Camera-type eye (tissue), 1 donor: ENCODE measurements around the gene C11orf24.

- RAMPAGE, long total RNA = no peak
Measured at GRCh38 chr11:67600250-67600749, 6.4 kb upstream of the NDUFV1 start.

DNA sequence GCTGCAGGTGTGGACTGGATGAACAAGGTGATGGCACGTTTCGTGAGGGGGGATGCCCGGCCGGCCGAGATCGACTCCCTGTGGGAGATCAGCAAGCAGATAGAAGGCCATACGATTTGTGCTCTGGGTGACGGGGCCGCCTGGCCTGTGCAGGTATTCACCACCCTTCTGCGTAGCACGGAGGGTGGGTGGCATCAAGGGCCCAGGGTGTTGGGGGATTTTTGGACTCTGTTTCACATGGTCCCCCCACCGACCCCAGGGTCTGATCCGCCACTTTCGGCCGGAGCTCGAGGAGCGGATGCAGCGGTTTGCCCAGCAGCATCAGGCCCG, 5.3 kb downstream of the NDUFV1 start:
- RAMPAGE, long total RNA = no peak

GRCh38 chr11:67656314-67656791, 5.8 kb upstream of the ACY3 start:
- RAMPAGE, long total RNA = no peak

- RAMPAGE, long total RNA = no peak
Measured at GRCh38 chr11:67711152-67711598, 36.8 kb upstream of the ALDH3B2 start.

DNA sequence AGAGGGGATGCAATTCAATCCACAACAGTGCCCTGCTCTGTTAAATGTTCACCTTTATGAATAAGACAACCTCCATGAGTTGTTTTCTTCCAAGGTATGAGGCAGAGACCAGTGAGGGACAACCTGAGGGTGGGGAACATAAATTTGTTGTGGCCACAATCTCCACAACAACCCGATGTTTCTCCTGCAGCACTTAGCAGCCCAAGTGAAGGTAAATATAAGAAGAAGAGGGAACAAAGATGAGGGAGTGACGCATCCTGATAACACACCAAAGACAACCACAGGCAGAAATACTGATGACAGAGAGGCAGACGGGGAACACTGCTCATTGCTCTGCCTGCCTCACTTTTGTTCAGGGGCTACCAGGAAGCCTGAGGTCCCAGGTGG, 104.7 kb upstream of the ALDH3B2 start:
- RAMPAGE, long total RNA = no peak

- RAMPAGE, long total RNA = no peak
Measured at GRCh38 chr11:68036468-68036661, 2.5 kb upstream of the TCIRG1 start.

GRCh38 chr11:68041032-68042088, 2.5 kb downstream of the TCIRG1 start:
- RAMPAGE, long total RNA = no peak

DNA sequence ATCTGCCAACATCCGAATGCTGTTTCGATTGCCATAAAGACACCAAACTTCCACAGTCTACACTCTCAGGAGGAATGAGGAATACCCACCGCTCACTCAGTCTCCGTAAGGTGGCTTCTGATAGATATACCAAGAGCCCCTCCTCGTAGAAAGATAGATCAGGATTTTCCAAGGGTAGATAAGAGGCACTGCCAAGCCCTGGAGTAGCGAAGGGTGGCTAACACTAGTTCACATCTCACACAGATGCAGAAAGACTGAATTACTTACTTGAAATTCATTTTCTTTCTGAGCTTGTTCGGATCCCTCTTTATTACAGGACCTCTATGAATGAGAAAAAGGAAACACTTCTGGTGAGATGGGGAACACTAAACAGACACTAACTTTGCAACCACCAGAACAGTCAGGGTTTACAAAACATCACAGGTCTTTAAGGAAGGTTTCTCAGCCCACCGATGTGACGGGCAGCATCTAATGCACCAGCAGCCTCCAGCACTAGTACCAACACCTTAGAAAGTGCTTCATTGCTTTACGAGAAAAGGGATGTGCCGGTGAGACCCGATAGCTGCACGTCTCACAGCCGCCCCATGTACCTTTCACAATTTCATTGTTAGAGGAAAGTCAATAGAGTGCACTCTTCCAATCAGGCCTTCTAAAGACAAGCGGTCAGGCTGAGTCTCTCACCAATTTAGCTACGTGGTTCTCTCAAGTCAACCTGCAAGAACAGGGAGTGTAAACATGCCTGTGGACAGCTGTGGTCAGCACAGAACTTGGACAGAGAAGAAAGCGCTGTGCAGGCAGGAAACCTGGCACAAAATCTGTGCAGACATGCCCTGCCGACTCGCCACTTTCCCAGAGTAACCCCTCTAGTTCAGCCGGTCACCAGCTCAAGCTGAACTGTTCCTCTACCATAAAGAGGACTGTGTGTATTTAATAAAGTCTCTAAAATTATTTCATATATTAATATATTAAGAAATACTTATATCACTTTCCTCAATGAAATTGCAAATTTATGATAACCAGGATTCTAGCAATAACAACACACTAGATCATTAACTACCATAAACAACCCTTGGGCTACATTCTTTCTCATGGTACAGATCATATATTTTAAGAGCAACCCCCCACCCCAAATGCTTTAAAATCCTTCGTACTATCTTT, 39.7 kb downstream of the CHKA start:
- RAMPAGE, long total RNA = no peak

DNA sequence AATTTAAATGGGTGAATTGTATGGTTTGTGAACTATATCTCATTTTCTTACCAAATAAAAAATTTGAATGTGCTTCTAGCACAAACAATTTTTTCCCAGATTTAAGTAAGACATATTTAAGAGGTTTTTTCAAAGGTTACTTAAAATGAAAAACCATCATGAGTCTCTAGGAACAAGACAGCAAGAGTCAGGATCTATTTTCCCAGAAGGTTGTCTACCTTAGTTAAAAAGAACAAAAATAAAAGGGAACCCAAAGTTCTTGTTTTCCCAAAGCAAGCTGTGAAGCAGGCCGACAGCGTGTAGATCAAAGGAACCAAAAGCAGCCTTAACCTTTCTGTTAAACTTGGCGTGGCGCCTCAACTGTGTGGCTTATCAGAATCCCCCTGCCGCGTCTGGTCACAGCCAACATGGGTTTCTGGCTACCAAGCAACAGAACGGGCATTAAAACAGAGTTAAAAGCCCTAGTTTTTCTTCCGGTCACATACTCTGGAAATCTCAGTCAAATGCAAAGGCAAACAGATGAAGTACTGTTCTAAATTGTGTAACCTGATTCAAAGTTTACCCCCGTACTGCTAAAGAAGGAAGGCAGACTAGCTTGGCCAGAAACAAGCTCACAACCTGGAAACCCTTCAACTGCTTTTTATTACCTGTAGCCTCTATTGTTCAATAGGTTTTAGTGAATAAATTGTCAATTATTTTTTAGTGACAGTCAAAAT, 21.7 kb downstream of the CHKA start:
- RAMPAGE, long total RNA = no peak

GRCh38 chr11:68120030-68120467, 1.1 kb downstream of the CHKA start:
- RAMPAGE, long total RNA = no peak

DNA sequence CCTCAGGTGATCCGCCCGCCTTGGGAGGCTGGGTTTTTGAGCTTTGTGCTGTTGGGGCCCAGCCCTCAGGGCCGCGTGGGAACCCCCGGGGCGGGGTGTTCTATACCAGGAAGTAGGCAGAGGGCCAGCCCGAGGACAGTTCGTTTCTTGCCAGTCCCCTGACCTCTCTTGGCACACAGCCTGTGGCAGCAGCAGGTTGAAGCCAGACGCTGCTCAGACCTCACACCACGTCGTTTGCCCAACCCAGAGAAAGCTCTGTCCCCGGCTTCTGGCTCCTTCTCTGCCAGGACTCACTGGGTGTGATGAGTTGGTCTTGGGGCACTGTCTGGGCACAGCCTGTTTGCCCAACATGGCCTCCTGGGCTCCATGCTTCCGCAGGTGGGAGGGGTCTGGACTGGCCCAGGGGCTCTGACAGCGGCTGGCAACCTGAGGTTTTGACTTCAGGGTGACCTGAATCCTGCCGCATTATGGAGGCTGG, 25.0 kb upstream of the CHKA start:
- RAMPAGE, long total RNA = no peak

- RAMPAGE, long total RNA = no peak
Measured at GRCh38 chr11:68215181-68215803, 2.2 kb upstream of the KMT5B start.

- RAMPAGE, long total RNA = no peak
Measured at GRCh38 chr11:68259109-68259607, 12.6 kb downstream of the C11orf24 start.

DNA sequence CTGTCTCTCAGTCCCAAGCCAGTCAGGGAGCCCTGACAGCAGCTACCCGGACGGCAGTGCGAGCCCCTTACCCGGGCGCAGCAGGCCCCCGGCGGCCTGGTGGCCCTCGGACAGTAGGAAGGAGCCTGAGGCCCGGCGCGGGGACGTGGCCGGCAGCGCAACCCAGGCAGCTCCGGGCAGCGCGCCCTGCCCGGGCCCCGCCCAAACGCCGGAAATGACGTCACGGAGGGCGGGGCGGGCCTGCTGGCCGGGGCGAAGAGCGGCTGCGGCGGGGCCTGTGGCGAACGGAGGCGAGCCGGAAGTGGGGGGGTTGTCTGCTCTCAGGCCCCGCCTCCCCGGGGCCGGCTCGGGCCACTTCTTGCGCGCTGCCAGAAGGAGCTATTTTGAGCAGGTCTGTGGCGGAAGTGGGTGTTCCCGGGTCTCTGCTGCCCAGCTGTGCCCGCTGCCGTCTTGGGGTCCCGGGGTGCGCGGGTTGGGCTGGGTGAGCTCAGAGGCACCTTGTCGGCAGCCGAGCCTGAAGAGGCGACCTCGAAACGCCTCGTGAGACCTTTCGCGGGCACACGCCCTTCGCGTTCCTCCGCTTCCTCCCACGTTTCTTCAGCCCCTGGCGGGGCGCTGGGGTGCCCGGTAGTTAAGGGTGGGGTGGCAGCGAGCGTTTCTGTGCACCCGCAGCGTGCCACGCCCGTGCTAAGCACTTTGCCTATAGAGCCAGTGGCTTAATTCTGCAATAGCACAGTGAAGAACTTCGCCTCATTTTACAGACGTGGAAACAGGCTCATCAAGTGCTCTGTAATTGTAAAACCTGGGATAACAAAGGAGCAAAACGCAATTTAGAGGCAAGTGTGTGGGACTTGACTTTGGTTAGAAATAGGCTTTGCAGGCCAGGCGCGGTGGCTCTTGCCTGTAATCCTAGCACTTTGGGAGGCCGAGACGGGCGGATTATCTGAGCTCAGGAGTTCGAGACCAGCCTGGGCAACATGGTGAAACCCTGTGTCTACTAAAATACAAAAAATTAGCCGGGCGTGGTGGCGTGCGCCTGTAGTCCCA, at the start of gene C11orf24:
TSS of gene C11orf24 (minus strand) at position 188 of the 1,047 bp plus-strand sequence.
- RAMPAGE, long total RNA = start-site peak on the minus strand centred at position 154 of the sequence, 7 bp wide, 41 reads

GRCh38 chr11:68276141-68276623, 4.4 kb upstream of the C11orf24 start:
- RAMPAGE, long total RNA = no peak

GRCh38 chr11:68296225-68296661, 16.1 kb upstream of the LRP5 start:
- RAMPAGE, long total RNA = no peak

DNA sequence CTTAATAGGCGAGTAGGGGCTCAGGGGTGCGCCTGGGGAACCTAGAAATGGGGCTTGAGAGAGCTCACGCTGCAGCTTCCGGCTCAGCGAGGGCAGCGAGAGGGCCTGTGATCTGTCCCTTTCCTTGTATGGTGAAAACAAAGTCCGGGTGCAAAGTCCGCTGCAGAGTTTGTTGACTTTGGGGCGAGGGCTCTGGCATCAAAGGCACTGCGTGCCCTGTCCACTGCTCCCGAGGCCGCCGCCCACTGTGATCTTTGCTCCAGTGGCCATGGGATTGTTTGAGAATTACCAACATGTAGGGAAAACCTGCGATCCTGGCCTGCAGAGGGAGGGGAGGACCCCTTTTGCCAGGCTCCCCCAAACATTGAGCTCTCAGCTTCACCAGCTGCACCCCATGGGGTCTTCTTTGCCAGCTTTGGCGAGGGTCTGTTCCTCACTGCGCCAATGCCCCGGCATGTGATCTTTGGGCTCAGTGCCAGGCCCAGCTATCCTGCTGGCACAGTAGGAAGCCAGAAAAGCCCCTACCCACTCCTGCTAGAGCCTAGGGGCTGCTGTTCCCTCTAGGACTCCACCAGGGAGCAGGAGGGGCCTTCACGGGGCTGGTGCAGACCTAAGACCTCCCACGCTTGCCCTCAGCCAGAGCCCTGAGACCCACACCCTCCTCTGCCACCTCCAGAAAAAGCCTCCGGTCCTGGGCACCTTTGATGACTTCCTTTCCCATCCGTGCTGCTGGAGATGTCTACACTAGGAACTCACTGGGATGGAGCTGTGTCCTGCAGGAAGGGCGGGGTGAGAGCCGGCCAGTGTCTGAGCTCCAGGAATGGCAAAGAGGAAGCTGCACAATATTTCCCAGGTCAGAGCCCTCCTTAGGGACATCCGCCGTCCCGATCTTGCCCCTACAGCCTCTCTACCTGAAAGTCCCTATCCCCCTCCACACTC, 14.0 kb upstream of the LRP5 start:
- RAMPAGE, long total RNA = no peak

GRCh38 chr11:68314233-68314423, 1.7 kb downstream of the LRP5 start:
- RAMPAGE, long total RNA = no peak

- RAMPAGE, long total RNA = no peak
Measured at GRCh38 chr11:68353940-68354981, 41.9 kb downstream of the LRP5 start.

DNA sequence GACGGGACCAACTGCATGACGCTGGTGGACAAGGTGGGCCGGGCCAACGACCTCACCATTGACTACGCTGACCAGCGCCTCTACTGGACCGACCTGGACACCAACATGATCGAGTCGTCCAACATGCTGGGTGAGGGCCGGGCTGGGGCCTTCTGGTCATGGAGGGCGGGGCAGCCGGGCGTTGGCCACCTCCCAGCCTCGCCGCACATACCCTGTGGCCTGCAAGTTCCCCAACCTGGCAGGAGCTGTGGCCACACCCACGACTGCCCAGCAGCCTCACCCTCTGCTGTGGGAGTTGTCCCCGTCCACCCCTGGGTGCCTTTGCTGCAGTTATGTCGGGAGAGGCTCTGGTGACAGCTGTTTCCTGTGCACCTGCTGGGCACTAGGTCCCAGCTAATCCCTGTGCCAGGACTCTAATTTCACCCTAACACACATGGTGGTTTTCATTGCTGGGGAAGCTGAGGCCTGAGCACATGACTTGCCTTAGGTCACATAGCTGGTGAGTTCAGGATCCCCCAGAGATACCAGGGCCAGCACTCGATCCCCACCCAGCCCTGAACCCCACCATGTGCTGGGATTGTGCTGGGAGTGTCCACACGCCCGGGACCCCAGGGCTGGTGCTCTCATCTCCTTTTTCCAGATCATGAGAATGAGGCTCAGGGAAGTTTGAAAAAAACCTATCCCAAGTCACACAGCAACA, 48.9 kb upstream of the PPP6R3 start:
- RAMPAGE, long total RNA = no peak